Measurements from ENCODE around the genes PCSK2, DSTN and SEC23B.

DNA sequence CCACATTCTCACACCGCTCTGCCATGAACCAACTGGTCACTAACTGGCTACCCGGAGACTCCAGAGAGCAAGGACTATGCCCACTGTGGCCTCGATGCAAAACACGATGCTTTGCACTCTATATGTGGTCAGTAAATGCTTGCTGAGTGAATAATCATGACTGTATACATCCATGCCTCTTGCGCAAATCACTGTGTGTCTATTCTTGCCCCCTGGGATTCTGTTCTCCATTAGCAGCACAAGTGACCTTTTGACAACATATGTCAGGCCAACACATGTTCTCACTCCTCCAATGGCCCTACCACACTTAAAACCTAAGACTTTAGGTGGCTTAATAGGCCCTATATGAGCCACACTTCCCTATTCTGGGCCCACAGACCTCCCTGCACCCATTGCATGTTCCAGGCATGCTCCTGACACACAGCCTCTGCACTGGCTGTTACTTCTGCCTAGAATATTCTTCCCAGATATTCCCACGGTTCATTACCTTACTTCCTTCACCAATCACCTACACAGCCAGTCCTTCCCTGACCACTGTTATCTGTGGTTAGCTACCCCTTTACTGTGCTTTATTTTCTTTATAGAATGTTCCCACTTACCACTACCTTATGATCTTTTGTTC lies 16.8 kb downstream of the KIF16B start:
- PRO-cap = no peak

DNA sequence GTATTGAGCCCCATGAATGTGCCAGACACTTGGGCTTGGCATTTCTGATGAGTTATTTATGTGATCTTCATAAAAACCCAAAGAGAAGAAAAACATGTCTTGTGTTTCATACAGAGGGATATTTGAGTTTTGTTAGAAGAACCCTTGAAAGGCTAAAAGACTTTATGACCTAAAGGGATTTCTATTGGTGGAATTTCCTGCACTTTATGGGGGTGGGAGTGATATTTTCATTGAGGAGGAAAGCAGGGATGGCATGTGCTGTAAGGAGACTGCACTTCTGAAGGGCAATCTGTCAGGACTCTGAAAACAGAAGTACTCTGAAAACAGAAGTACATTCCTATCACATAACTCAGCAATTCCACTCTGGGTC lies 150.1 kb downstream of the OTOR start:
- PRO-cap = no peak

DNA sequence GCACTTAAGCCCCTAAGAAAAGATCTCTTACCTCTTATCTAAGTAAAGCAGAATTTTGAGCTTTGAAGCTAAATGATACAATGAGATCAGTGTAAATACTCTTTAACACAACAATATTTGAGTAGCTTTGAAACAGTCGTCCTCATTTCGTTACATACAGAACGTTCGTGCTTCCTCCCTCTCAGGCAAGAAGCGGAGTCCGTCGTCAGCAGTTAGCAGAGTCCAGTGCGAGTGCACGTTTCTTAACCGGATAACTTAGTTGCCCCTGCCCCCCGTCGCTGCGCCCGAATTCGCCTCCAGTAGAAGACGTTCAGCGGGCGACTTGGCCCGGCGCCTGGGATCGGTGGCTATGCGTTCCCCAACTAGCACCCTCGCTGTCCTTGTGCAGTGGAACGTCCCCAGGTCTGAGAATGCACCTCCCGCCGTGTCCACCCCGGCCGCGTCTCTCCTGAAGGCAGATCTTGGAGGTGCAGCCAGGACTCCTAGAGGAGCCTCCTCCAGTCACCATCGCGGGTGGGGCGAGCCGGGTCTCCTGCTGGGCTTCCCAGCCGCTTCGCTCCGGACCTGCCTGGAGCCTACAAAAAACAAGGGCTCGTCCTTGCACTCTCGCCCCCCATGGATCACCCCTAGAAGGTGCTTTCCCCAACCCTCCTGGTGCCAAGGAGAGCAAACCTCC lies 955 bp upstream of the PCSK2 start:
- PRO-cap = no peak

DNA sequence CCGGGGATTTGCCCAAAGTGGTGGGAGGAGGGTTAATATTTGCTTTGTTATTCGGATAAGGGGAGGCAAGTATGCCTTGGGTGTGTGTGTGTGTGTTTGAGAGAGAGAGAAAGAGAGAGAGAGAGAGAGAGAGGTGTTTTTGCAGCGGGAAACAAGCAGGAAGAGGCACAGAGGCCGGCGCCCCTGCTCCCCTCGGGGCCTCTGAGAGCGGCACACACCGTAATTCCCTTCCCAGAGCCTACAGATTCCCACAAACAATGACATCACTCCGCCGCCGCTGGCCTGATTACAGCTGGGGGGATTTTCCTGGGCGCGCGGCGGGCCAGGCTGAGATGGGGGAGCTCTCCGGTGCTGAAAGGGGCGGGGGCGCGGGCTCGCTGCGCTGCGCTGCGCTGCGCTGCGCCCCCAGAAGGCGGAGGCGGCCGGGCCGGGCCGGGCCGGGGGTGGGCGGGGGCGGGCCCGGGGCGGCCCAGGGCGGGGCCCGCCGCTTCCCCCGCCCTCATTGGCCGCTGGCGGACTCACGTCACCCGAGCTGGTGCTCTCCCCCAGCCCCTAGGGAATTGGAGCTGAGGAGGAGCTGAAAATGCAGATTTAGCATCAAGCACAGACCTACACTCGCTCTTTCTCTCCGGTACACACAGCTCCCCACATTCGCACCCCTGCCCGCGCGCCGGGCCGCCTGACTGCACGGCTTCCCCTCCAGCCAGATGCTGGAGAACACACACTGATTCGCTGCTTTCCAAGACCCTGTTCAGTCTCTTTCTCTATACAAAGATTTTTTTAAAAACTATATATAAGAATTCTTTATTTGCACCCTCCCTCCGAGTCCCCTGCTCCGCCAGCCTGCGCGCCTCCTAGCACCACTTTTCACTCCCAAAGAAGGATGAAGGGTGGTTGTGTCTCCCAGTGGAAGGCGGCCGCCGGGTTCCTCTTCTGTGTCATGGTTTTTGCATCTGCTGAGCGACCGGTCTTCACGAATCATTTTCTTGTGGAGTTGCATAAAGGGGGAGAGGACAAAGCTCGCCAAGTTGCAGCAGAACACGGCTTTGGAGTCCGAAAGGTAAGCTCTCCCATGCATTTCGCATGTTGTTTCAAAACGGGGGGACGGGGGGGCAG lies at the start of gene PCSK2:
Gene PCSK2, plus strand, starts transcription at position 618 of the 1,116 bp plus-strand sequence.
- PRO-cap = unidirectional peak, plus-strand start at position 621 of the sequence

DNA sequence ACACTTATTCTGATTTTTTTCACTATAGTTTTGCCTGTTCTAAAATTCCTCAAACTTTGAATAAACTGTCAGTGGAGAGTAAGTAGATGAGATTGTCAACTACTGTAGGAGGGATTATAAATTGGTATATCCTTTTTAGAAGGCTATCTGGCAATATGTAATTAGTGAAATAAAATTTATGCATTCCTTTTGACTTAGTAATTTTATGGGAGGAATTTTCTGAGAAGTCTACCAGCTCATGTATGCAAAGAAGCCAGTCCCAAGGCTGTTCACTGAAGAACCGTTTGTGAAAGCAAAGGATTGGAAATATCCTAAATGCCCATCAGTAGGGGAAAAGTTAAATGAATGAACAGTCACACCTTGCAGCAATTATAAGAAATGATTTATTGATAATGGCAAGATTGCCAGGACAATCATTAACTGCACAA lies 4.7 kb upstream of the DSTN start:
- PRO-cap = no peak

- PRO-cap = bidirectional peak, plus-strand start at chr20:17570112, minus-strand start at chr20:17569951
Measured at GRCh38 chr20:17569642-17570325, at the start of gene DSTN. Gene DSTN (plus strand): TSS chr20:17570075.

- PRO-cap = no peak
Measured at GRCh38 chr20:17659423-17660532, 22.3 kb downstream of the RRBP1 start.

GRCh38 chr20:17661144-17661700 lies 20.8 kb downstream of the RRBP1 start:
- PRO-cap = no peak

DNA sequence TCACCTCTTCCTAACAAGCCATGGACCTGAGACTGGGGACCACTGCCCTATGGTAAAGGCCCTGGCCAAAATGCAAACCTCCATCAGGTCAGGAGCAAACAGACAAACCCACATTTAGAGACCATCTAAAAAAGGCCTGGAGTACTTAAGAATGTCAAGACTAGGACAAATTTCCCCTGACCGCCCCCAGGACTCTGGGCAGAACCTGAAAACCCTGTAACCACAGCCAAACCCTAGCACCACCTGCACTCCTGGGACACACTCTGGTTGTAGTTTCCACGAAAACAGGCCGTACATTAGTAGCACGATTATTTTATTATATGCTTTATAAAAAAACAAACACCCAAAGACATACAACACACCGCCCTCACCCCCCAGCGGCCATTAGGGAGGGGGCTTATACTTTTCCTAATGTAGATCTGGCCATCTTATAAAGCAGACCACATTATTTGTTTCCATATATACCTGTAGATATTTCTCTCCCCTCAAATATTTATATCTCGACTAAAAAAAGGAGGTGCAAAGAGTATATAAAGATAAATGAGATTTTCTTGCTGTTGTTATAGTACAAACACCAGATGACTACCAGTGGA lies 27.2 kb downstream of the SNX5 start:
- PRO-cap = no peak

DNA sequence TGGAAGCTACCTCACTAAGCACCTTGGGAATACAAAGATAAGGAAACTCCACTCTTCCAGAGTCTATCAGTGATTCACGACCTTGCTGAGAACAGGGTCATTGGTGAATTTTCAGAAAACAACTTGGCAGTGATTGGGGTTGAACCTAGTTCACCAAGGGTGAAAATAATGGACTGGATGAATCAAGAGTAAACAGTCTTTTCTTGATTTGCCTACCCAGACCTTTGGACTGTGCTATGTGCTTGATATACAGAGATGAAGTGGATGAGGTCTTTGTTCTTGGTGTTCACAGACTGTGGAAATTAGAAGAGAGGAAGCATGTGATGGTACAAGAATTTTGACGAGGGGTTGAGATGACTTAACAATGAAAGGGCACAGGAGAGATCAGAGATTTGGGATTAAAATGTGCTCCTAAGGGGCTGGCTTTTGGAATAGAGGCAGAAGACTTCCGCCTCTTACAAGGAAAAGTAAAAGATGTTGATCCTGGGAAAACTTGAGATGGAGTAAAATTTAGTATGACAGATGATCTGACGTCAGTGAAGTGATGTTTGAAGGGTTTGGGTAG lies 1.2 kb downstream of the KAT14 start:
- PRO-cap = no peak

DNA sequence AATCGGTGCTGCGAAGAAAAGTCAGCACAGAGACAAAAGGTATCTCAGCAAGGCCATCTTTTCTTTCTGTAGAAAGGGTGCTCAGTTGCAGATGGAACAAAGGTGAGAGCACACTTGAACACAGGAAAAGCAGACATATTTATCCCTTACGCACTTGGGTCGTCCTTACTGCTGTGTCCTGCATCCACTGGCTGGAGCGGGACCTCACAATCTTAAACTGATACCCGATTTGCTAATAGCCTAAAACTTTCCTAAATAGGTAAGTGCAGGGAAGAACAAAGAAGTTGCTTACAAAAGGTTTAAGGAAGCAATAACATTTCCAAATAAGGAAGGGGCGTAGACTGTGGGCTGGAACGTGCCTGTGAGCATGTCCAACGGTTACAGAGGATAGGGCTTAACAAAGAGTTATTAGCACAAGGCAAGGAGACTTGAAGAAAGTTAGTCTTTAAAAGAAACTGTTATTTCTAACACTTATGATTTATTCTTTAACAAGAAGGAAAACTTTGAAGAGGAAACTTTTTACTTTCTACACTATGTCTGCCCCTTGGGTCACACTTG lies 28.5 kb downstream of the KAT14 start:
- PRO-cap = no peak

- PRO-cap = no peak
Measured at GRCh38 chr20:18224786-18225704, 63.3 kb upstream of the ZNF133 start.

DNA sequence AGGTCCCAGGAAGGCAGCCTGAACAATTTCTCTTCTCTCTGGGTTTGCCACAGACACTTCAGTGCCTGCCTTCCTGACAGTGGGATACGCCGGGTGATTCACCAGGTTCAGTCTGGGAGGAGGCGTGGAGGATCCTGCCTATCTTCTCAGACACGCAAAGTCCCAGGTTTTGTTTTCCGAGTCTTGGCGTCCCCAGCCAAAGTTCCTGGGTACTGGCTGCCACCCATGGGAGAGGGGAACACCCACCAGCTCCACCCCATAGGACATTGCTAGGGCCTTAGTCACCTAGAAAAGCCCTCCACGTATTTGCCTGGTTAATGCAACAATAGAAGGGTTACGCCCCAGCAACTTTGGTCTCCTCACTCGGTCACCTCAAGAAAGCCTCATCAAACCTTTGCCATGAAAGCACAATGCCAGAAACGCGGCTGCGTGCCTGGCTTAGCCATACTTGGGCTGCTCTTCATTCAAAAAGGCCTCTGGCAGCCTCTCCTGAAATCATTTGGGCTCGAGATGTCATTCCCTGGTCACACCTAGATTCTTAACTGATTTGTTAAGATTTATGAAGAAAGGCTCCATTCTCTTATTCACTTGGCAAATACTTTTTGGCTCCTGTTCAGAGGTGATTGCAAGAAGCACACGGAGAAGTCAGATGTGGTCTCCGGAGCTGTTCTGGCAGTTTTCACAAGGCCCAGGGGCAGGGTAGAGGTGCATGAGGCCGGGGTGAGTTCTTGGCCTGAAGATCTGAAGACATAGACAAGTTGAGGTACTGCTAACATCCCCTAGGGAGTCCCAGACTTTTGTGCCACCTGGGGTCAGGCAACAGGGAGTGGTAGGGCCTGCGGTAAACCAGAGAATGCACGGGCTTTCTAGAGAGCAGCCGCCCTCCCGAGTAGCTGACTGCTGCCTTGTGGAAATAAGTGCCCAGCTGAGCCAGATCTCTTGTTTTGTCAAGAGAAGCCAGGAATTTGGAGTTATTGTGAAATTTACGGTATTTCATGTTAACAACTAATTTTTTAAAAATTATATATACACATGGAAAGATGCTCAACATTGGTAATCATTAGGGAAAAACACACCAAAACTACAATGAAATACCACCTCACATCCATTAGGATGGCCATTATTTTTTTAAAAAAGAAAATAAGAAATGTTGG lies 35.4 kb upstream of the ZNF133 start:
- PRO-cap = no peak

DNA sequence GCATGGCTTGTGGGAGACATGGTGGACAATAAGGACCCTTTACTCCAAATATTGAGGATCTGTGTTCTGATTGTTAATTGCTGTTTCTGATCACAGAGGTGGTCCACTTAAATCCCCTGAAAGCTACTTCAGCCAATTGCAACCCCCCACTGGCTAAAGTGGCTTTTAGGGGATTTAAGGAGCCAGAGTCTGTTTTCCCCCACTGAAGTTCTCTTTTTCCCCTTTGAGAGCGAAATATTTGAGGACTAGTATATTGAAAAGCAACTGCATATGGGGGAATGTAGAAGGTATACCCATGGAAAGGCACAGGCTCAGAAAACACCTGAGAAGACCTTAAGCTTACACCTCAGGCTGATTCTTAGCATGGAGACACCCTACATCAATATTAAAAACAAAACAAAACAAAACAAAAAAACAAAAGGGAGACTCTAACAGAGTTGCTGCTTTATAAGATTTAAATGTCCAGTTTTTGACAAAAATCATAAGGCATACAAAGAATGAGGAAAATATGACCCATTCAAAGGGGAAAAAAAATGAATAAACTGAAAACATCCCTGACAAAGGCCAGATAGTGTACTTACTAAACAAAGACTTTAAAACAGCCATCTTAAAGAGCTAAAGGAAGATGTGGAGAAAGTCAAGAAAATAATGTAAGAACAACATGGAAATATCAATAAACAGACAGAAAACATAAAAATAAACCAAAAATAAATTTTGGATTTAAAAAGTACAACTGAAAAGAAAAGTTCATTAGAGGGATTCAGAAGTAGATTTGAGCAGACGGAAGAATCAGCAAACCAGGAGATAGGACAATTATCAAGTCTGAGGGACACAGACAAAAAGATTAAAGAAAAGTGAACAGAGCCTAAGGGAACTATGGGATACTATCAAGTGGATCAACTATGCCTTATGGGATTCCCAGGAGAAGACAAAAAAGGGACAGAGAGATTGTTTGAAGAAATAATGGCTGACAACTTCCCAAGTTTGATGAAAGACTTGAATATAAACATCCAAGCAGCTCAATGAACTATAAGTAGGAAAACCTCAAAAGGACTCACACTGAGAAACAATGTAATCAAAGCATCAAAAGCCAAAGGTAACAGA lies 10.6 kb downstream of the ZNF133 start:
- PRO-cap = no peak

DNA sequence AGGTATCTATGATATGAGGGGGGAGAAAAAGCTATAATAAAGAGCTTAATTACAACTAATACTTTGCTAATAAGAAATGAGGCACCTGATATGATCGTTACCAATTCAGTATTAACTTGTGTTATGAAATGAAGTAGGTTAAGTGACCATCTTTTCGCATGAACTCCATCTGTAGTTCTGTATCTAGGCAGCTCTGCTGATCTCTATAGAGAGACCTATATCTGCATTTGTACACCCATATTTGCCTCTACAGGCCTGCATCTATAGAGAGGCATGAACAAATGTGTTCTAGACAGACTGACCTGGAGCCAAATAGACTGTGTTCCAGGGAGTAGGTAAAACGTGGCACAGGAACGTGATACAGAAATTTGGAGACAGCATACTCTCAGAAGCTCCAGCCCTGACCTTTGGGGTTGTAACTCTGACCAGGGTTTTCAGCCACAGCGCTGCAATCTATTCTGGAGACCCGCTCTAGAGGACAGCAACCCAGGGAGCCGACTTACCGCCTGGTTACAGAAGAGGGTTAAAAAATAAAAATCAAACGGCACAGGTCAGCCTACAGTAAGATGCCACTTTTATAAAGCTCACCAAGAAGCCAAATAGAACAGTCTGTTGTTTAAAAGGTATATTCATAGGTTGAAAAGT lies 1.0 kb downstream of the RBBP9 start:
- PRO-cap = no peak

- PRO-cap = bidirectional peak, plus-strand start at chr20:18507564, minus-strand start at chr20:18507420; bidirectional peak, plus-strand start at chr20:18507898, minus-strand start at chr20:18507816
Measured at GRCh38 chr20:18507251-18508341, at the start of gene SEC23B. Gene SEC23B (plus strand): TSS chr20:18507940.

DNA sequence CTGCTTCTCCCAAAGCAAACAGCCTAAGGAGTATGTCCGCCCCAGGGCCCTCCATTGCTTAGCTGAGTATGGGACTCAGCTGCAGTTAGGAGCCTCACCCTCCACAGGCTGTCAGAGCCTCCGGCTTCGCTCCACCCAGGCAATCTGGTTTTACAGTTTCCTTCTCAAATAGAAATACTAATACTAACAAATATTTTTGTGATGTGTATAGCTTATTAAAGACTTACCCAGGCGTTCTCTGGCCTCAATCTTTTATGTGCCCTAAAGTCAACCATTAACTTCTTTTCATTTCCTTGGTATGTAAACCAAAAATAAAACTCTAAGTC lies 17.7 kb downstream of the RIN2 start:
- PRO-cap = no peak

DNA sequence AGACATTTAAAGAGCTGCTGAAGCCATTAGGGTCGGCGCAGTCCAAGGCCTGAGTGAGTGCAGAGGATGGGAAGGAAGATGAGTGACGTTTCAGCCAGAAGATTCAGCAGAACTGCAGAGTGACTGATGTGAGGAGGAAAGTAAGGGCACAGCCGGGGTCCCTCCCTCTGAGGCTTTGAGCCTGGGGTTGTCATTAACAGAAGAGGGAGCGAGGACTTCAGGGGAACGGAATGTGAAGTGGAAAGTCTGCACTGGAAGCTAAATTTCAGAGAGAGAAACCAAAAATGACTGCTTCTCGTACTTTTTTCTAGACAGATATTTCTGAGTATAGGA lies 117.7 kb downstream of the RIN2 start:
- PRO-cap = no peak

DNA sequence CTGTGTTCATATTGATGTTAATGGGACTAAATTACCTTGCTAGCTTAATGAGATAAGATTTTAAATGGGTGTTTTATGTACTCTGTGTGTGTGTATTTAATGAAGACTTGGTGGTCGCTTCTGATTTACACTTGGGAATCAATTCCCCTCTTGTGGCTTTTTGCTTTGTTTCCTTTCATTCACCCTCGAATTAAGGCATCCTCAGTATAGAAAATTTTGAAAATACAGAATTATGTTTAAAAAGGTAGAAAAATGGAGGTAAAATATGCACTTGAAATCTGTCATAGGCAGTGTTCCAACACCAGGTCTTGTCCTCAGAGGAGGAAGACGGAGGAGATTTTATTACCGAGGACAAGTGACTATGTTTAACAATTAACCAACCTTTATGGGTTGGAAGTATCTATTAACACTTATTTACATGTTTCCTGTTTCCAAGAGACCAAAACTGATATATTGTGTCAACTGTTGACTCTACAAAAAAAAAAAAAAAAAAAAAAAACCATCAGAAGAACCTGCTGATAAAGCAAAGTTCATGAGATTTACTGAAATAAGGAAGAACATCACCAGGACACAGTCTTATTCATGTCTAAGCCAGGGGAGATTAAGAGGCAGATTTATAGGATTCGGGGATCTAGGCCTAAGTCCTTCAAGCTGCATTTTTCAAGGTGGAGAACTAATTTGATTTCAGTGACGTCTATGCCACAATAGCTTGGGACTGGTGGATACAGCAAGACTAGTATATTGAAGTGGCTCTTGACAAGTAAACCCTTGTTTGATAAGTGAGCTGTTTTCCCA lies 126.8 kb upstream of the NAA20 start:
- PRO-cap = no peak

GRCh38 chr20:19992932-19993849 lies 24.0 kb upstream of the NAA20 start:
- PRO-cap = no peak

Measured in left cardiac atrium (tissue), 1 donor.